Renal cortical epithelial cell (primary cell): ENCODE data around the genes SIGLEC10, FPR3, ZNF615, ZNF432 and ZNF616.

DNA sequence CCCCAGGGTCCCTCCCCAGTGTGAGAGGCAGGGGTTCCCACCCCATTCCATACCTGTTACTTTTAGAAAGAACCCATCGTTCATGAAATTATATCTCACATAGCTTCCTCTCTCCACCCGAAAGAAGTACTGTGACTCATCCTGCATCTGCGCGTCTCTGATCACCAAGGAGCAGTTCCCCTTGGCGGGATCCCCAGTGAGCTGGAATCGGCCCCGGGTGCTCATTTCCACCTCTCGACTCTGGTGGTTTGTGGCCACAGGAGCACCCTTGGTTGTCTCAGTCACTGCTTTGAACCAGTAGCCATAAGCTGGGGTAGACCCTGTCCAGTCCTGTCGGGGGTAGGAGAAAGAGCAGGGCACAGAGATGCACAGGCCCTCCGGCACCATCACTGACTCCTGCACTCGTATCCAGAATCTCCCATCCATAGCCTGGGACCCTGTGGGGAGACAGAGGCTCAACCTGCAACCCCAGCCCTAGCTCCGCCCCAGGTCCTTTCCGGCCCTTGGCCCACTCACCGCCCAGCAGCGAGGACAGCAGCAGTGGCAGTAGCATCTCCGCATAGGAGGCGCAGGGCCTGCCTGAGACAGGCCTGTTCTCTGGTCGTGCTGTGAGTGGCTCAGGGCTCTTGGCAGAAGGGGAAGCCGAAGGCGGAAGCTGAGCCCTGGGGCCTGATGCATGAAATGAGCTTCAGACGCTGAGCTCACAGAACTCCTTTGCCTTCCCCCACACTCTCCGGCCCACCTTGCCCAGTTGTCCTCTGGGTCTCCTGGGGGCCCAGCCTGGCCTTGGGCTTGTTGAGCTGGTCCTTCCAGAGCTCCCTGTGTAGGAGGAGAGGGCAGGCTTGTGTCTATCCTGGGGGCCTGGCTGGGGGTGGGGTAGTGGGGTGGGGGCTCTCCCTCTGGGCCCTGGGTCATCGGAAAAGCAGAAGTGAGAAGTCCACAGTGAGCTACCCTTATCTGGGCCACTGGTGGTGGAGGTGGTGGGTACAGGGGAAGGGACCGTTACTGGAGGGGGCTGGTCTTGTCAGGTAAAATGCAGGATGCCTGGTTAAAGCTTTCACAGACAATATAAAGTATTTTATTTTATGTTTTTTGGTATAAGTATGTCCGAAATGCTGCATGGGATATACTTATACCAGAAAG is at the start of gene SIGLEC10:
TSS of gene SIGLEC10 (minus strand) at position 614 of the 1,143 bp plus-strand sequence.
- RRBS: no CpG with 5 or more reads among the region's 25 CpGs

GRCh38 chr19:51764332-51764807 is 3.4 kb downstream of the FPR2 start:
- RRBS: no CpG with 5 or more reads among the region's 6 CpGs

GRCh38 chr19:51794917-51795475 is at the start of gene FPR3:
FPR3 (plus strand) TSS chr19:51795157.
- RRBS: no CpG with 5 or more reads among the region's 2 CpGs

- RRBS: no CpG with 5 or more reads among the region's 5 CpGs
These were observed 2.5 kb downstream of the FPR3 start for GRCh38 chr19:51797533-51797869.

GRCh38 chr19:51811173-51812102 is 16.5 kb downstream of the FPR3 start:
- RRBS: no CpG with 5 or more reads among the region's 17 CpGs

GRCh38 chr19:51830062-51830645 is 35.2 kb downstream of the FPR3 start:
- RRBS: no CpG with 5 or more reads among the region's 2 CpGs

DNA sequence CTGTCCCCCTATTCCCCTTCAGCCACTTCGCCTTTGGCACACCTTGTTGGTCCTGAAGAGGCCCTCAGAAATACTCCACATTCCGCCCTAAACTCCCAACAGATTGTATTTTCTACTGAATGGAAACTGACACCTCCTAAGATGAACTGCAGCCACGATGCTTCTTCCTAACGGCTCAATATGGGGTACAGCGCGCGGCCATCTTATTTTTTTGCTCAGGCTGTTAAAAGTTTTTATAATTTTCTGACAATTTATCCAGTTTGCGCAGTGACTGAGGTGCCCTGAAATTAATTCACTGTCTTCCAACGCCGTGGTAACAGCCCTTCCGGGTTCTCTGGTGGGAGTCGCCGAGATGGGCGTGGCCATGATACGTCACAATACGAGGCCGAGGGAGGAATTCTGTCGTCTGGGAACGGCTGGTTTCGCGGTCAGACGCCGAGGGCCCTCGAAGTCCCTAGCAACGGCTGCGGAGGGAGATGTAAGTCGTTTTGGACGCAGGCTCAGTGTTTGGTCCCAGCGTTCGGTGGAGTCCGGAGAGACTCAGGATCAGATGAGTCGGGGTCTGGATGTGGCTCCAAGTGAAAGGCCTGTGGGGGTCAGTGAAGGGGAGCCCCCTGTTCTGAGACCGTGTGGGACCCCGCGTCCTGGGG is 21.6 kb downstream of the ZNF613 start:
- RRBS: no CpG with 5 or more reads among the region's 35 CpGs

GRCh38 chr19:52007546-52008648 is at the start of gene ZNF615:
ZNF615 (minus strand) TSS chr19:52008211.
- RRBS: no CpG with 5 or more reads among the region's 57 CpGs

DNA sequence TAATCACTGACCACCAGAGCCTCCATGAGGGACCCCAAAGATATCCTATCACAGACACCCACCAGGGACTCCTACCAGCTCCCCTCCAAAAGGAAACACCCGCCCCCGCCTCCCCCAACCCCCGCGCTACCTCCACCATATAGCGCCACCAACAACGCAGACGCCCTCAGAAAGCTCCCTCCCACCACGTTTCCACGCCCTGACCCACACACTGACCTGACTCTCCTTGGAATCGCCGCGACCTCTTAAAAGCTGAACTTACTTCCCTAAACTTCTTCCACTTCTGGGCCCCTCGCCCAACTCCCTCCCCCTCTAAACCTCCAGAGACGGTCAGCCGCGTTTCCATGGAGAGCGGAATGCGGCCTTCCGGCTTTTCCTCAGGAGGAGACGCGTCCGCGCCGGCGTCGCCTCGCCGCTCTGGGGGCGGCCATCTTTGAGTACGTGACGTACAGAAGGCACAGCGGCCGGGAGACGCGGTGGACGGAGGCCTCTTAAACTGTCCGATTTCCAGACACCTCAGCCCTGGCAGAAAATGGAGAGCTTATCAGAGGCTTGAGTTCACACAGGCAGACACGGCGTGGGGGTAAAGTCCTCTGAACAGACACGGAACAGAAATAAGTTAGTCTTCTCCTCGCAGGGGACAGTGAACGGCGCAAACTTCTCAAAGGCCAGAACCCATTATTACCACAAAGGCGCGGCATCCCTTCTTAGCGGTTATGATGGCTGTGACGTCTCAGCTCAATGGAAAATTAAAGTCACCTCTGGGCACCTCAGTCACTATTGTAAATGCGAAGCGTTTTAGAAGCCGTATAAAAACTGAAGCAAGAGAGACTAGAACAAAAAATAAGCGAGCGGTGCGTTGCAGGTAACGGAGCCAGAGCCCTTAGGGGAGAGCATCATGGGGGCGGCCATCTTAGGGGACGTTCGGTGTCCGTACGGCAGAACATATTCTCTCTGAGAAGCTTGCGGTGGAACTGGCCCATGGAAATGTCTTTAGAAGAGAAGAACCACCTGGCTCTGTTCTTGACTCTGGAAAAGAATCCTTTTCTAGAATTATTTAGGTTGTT is at the start of gene ZNF432:
TSS of gene ZNF432 (minus strand) at position 360 of the 1,067 bp plus-strand sequence.
- RRBS: 1% methylated on average over 10 of the region's 60 CpGs

DNA sequence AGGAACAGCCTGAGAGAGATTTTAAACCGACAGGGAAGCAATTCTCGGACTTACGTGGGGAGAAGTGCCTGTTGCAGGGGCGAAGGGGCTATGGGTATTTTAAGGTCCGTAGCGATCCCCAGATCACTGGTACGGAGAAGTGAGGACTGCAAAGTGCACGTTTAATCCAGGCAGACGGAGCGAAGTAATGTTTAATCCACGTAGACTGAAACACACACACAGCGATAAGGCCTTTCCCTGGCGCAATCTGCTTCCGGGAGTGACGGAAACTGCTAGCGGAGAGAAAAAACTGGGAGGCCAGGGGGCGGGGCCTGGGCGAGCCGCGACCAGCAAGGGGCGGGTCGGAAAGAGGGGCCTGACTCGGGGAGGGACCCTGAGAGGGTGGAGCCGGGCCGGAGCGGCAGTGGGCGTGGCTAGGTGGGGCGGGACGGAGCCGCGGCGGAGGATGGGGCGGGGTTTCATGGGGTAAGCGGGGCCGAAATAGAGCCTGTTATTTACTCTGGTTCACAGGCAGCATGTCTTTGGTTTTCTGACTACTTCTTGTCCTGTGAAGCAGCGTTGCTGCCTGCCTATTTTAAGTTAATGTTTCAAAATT is at the start of gene ZNF616:
TSS of gene ZNF616 (minus strand) at position 261 of the 595 bp plus-strand sequence.
- RRBS: no CpG with 5 or more reads among the region's 36 CpGs

GRCh38 chr19:52188763-52189465 is 938 bp upstream of the PPP2R1A start:
- RRBS: no CpG with 5 or more reads among the region's 17 CpGs

- RRBS: no CpG with 5 or more reads among the region's 8 CpGs
These were observed 36.2 kb downstream of the PPP2R1A start for GRCh38 chr19:52226071-52226424.

GRCh38 chr19:52230876-52231517 is 38.4 kb upstream of the ZNF766 start:
- RRBS: no CpG with 5 or more reads among the region's 1 CpG

GRCh38 chr19:52269695-52270855 is 688 bp downstream of the ZNF766 start:
- RRBS: no CpG with 5 or more reads among the region's 51 CpGs

DNA sequence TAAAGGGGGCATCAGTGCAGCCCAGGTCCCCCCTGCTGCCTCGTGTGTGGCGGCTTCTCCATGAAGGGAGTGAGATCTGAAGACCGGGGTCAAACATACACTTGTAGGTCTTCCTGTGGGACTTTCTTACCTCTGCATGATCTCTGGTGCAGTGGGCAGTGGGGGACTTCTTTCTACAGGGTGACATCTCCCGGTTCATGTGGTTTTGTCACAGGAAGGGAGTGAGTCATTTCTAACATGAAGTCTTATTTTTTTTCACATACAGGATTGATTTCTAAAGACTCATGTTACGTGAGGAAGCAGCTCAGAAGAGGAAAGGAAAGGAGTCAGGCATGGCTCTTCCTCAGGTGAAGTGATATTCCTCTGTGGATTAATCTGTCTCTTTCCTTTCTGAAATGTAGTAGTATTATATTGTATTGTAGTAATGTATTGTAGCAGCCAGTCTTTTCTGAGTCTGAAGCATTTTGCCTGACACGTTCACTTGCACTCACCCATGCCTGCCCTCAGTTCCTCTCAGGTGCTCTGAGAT is 15.6 kb downstream of the ZNF808 start:
- RRBS: no CpG with 5 or more reads among the region's 6 CpGs

DNA sequence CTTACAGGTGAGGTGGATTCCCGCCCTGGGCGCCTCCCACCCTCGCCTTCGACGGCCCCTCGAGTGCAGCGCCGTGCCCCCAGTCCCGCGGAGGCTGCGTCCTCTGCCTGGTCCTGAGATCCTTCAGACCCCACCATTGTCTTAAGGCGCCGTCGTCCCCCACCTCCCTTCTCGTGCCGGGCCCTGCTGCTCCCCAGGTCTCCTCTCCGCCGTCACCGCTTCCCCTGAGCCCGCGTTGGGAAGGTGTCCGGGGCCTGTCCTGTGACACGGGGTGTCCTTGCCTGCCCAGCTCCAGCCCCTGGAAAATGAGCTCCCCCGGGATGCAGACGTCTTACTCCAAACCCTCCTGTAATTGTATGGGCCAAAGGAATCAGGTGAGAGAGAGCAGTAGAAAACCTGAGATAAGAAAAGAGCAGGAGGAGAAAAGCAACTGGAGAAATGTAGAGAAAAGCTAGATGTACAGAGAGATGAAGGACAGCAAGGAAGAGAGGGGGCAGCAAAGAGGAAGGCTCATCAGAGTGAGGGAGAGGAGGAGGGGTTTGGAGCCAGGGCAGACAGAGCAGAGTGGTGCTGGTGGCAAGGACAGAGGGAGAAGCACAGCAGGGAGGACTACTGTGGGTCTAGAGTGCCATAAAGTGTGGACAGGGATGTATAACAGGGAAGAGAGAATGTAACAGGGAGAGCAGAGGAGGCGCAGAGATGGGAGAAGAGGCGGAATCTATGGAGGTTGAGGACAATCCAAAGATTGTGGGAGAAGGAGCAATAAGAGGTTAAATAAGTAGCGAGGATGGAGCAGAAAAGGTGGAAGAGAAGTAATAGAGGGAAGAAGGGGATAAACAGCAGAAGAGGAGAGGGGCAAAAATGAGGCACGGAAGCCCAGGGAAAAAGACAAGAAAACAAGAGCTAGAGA is 31.8 kb downstream of the ZNF701 start:
- RRBS: no CpG with 5 or more reads among the region's 29 CpGs

DNA sequence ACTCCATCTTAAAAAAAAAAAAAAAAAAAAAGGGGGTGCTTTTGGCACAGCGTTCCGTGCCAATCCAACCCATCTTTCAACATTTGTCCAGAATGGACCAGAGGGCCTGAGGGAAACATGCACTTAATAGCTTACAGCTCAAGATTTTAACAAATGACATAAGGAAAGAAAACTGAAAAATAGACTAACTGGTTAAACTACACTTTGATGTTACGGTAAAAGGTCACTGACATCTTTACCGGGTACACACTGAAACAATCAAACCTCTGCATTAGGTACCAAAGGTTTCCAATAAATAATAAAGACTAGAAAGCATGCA is 45.3 kb downstream of the ENSG00000269825 start:
- RRBS: no CpG with 5 or more reads among the region's 4 CpGs

GRCh38 chr19:52690813-52691326 is 574 bp upstream of the ENSG00000269825 start:
- RRBS: no CpG with 5 or more reads among the region's 14 CpGs

GRCh38 chr19:52923837-52924807 is 894 bp upstream of the ZNF888 start:
- RRBS: no CpG with 5 or more reads among the region's 19 CpGs

GRCh38 chr19:52944141-52944885 is 18.4 kb downstream of the ZNF816 start:
- RRBS: no CpG with 5 or more reads among the region's 20 CpGs